A549 (cell line): ENCODE measurements around a stretch of chr3.

DNA sequence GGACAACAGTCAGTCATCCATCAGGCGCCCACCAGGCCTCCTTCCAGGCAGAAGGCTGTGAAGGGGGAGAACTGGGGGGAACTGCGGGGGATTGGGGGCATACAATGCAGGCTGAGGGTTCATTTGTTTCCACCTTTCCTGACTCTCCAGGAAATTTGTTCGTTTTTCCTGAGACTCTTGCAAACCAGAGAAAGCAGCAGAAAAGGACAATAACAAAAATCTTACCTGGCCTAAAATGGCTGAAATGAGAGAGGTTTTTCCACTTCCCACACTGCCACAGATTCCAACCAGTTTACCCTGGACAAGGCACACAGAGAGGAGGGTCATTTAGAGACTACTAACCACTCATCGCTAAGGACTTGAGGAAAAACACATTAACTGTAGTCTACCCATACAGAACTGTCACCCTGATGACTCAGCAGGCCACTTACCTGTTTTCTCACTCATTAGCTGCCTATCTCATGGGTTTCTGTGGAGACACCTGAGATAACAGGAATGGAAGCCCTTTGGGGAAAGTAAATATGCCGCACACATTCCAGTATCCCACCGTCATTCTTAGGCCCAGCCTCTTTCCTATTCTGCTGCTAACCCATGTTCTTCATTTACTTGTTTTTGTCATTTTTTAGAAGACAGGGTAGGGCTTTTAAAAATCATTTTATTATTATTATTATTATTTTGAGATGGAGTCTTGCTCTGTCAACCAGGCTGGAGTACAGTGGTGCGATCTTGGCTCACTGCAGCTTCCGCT lies 50.0 kb downstream of the ABCC5 start:
- PRO-cap: no peak
CAGE:
- cytosol, long polyA plus RNA: no peak
- long polyA plus RNA: no peak
- nucleus, long polyA plus RNA: no peak

DNA sequence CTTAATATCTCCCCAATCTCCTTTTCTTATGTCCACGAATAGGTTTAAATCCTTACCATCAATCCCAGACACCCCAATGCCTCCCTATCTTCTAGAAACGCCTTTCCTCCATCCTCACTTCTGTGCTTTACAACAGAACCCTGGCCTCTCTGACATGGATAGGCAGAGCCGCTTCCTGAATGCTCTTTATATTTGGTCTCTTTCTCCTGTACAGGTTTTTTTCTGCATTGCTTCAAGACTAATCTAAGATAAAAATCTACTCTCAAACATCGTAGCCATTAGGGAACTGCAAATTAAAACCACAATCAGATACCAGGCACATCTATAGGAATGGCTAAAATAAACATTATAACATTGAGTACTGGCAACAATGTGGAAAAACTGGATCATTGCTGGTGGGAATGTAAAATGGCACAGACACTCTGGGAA lies 6.6 kb downstream of the ABCC5 start:
- PRO-cap: no peak
CAGE:
- cytosol, long polyA plus RNA: no peak
- long polyA plus RNA: no peak
- nucleus, long polyA plus RNA: no peak

DNA sequence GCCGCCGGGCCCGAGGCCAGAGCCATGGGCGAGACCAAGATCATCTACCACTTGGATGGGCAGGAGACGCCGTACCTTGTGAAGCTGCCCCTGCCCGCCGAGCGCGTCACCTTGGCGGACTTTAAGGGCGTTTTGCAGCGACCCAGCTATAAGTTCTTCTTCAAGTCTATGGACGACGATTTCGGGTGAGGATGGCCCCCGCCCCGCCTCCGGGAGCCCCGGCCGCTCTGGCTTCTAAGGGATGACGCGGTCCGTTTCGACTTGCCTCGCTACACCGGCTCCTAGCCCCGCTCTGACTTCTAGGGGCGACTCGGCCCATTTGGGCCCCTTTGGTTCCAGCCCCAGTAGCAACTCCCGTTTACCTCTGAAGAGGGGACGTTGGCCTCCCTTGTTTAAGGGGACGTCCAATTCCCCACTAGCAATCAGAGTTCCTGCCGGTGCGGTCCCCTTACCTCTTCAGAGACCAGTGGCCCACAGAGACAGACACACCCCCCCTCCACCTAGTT lies 488 bp downstream of the DVL3 start:
- PRO-cap: no peak
CAGE:
- cytosol, long polyA plus RNA: no peak
- long polyA plus RNA: no peak
- nucleus, long polyA plus RNA: no peak

DNA sequence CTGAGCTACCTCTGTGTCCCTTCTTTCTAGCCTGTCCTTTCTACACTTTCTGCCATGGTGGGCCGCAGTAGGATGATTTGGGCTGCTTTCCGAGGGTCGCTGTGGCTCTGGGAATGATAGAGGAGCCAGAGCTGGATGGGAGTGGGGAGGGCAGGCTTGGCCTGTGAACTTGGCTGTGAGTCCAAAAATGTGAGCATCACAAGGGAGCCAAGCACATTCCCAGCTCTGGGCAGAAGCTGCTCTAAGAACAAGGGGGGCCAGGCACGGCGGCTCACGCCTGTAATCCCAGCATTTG lies 5.7 kb downstream of the DVL3 start:
- PRO-cap: no peak
CAGE:
- cytosol, long polyA plus RNA: no peak
- long polyA plus RNA: no peak
- nucleus, long polyA plus RNA: no peak

DNA sequence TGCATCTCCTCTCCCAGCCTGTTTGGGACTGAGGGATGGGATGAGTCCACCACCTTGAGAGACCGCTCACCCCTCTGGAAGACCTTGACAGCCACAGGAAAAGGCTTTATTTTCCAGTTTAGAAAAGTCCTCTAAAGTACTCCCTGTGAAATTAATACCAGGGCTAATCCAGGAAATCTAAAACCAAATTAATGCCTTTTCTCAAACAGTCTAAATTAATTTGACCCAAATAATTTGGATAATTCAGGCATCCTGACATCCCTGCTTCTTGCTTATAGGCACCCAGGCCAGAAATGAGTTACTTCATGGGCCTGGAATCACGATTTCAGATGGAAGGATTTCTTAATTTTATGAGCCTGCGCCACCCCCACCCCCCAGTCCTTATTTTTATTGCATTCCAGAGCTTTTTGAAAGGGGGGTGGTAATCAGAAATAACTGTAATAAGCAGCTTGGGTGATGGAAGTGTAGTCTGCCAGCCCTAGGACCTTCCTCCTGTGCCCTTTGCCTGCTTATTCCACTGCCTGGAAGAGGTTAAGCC lies 1.2 kb downstream of the AP2M1 start:
- PRO-cap: no peak
CAGE:
- cytosol, long polyA plus RNA: no peak
- long polyA plus RNA: no peak
- nucleus, long polyA plus RNA: no peak

GRCh38 chr3:184186262-184187099 lies 482 bp downstream of the ABCF3 start:
- PRO-cap: no peak
CAGE:
- cytosol, long polyA plus RNA: no peak
- long polyA plus RNA: no peak
- nucleus, long polyA plus RNA: no peak

GRCh38 chr3:184300172-184300643 lies 1.2 kb downstream of the PSMD2 start:
- PRO-cap: no peak
CAGE:
- cytosol, long polyA plus RNA: no peak
- long polyA plus RNA: no peak
- nucleus, long polyA plus RNA: no peak

- PRO-cap: no peak
CAGE:
- cytosol, long polyA plus RNA: no peak
- long polyA plus RNA: no peak
- nucleus, long polyA plus RNA: no peak
These were observed 2.8 kb downstream of the EIF4G1 start for GRCh38 chr3:184317165-184317571.

GRCh38 chr3:184359574-184360870 lies 1.4 kb downstream of the CLCN2 start:
- PRO-cap: no peak
CAGE:
- cytosol, long polyA plus RNA: no peak
- long polyA plus RNA: no peak
- nucleus, long polyA plus RNA: no peak

- PRO-cap: no peak
CAGE:
- cytosol, long polyA plus RNA: no peak
- long polyA plus RNA: no peak
- nucleus, long polyA plus RNA: no peak
These were observed 3.5 kb downstream of the POLR2H start for GRCh38 chr3:184364737-184365678.

GRCh38 chr3:184466127-184466959 lies 86.5 kb downstream of the CHRD start:
- PRO-cap: no peak
CAGE:
- cytosol, long polyA plus RNA: no peak
- long polyA plus RNA: no peak
- nucleus, long polyA plus RNA: no peak

GRCh38 chr3:184492213-184492535 lies 69.4 kb upstream of the EPHB3 start:
- PRO-cap: no peak
CAGE:
- cytosol, long polyA plus RNA: no peak
- long polyA plus RNA: no peak
- nucleus, long polyA plus RNA: no peak

GRCh38 chr3:184519548-184519747 lies 42.1 kb upstream of the EPHB3 start:
- PRO-cap: no peak
CAGE:
- cytosol, long polyA plus RNA: no peak
- long polyA plus RNA: no peak
- nucleus, long polyA plus RNA: no peak

DNA sequence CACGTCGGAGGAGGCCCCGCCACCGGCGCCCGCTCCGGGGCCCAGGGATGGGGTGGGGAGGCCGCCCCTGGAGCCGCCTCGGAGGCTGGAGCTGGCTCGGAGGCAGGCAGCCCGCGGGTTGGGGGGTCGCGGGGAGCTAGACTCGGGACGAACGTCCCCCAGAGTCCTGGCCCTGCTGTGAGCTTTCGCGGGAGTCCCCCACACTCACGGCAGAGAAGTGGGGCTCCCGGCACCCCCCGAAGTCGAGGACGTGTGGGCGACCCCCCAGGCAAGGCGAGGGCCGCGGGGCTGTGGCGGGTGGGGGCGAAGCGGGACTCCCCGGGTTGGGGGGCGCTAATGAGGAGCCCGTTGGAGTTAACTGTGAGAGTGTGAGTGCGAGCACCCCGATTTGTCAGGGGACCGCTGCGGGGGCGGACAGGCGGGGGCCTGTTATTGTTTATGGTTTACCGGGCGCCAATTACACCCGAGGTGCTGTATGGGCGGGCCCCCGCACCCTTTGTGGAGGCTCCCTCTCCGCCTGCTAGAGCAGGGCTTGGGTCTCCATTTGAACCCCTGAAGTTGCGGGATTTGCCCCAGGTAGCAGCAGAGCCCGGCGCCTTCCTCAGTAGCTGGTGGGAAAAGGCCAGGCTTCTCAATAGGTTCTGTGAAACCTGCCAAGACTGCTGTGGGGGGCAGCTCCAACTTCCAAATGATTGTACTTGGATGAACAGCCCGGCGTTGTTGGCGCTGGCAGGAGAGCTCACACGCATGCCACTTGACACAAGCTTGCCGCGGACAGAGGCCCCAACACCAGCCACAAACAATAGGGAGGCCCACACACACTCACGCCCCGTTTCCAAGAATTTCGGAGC lies 1.1 kb downstream of the EPHB3 start:
- PRO-cap: no peak
CAGE:
- cytosol, long polyA plus RNA: no peak
- long polyA plus RNA: no peak
- nucleus, long polyA plus RNA: no peak

GRCh38 chr3:184582944-184583343 lies 21.4 kb downstream of the EPHB3 start:
- PRO-cap: no peak
CAGE:
- cytosol, long polyA plus RNA: no peak
- long polyA plus RNA: no peak
- nucleus, long polyA plus RNA: no peak

DNA sequence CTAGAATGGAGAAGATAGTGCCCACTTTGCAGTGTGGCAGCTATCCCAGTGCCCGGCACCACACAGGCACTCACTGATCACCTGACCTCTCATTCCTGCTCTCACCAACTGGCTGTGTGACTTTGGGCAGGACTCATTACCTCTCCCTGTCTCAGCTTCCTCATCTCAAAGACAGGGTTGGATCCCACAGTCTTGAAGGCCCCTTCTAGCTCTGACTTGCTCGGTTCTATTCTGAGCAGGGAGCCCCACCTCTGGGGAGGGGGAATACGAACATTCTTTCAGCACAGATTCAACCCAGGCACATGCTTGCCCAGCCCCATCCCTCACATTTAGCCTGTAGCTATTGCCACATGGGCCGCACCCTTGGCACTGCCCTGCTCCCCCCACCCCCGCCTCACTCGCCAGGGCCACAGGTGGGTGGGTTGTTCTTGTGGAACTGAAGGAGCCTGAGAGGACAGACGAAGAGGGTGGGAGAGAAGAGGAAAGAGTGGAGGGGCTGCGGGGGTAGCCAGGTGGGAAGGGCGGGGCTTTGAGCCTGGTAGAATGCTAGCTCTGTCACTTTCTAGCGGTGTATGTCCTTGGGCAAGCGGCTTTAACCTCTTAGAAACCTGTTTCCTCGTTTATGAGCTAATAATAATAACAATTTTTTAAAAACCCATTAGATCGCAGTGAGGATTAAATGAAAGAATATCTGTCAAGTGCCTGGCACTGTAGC lies 39.4 kb downstream of the EPHB3 start:
- PRO-cap: no peak
CAGE:
- cytosol, long polyA plus RNA: no peak
- long polyA plus RNA: no peak
- nucleus, long polyA plus RNA: no peak

DNA sequence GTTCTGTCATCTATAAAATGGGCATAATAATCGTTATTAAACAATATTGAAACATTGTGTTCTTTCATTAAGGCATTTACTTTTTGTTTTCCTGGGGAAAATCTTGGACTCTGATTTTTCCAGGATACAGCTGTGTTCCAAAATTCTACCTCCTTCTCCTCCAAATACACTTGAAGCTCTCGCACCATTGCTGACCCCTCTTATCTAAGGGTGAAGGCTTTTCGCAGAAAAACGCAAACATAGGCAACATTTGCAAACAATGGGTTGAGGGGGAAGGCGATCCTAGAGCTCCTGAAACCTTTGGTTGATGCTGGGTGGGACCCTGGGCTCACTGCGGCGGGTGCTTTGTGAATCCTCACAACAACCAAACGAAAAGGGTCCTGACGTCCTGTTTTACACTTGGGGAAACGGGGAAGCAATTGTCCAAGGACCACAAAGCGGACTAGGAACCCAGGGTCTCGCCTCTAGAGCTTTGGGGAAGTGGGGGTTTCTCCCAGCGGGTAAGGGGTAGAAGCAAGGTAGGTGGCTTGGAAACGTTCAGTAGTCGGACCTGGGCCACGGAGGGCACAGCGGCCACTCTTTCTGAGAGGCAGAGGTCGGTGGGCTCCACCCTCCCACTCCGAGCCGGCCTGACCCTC lies 42.0 kb downstream of the EPHB3 start:
- PRO-cap: no peak
CAGE:
- cytosol, long polyA plus RNA: no peak
- long polyA plus RNA: no peak
- nucleus, long polyA plus RNA: no peak

DNA sequence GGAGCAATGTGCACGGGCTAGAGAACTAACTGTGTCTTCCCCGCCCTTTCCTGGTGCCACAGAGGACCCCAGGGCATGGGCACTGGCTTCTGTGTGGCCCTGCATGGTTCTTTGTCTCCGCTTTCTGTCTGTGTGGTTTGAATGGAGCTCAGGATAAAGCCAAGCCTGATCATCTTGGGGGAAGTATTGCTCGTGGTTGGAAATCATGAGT lies 55.5 kb downstream of the MAGEF1 start:
- PRO-cap: no peak
CAGE:
- cytosol, long polyA plus RNA: no peak
- long polyA plus RNA: no peak
- nucleus, long polyA plus RNA: no peak

- PRO-cap: bidirectional peak, plus-strand start at chr3:184711699, minus-strand start at chr3:184711625
CAGE:
- cytosol, long polyA plus RNA: no peak
- long polyA plus RNA: no peak
- nucleus, long polyA plus RNA: no peak
These were observed 516 bp downstream of the MAGEF1 start for GRCh38 chr3:184711329-184711766.

- PRO-cap: no peak
CAGE:
- cytosol, long polyA plus RNA: no peak
- long polyA plus RNA: no peak
- nucleus, long polyA plus RNA: no peak
These were observed 74.5 kb downstream of the C3orf70 start for GRCh38 chr3:185078321-185078860.